Lower leg skin (tissue), 2 donors: ENCODE results near the genes P2RY10, CYLC1 and NXF2B.

GRCh38 chrX:78104532-78105490 lies 763 bp downstream of the PGK1 start:
- PRO-cap, result bidirectional peak, plus-strand start at chrX:78105060, minus-strand start at chrX:78105028
- RAMPAGE, long total RNA, 2 experiments, result no peak in any of the 2 experiments

DNA sequence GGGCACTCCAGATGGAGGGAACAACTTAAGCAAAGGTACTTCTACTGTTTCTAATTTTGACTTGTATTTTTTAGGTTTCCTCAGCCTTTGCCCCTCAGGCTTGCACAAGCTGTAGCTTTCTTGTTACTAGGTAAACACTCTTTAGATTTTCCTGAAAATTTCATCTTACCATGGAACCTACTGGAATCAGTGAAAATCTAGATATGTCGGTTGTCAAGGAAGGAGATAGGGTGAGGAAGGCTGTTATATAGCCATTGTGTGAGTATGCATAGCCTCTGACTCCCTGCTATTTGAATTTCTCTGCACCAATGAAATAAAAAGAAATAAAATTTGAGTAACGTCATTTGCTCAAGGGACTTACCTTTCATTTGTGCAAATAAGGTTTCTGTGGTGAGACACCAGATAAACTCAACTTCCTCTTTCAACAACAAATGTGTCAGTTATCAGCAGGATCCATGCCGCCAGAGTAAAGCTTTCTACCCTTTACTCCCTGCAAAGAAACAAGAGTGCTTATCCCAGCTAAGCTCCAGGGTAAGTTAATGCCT lies at the start of gene P2RY10:
Gene P2RY10 (plus strand): TSS at position 427 of the 545 bp plus-strand sequence.
- PRO-cap, result unidirectional peak, plus-strand start at position 430 of the sequence
- RAMPAGE, long total RNA, 2 experiments, result no peak in any of the 2 experiments

DNA sequence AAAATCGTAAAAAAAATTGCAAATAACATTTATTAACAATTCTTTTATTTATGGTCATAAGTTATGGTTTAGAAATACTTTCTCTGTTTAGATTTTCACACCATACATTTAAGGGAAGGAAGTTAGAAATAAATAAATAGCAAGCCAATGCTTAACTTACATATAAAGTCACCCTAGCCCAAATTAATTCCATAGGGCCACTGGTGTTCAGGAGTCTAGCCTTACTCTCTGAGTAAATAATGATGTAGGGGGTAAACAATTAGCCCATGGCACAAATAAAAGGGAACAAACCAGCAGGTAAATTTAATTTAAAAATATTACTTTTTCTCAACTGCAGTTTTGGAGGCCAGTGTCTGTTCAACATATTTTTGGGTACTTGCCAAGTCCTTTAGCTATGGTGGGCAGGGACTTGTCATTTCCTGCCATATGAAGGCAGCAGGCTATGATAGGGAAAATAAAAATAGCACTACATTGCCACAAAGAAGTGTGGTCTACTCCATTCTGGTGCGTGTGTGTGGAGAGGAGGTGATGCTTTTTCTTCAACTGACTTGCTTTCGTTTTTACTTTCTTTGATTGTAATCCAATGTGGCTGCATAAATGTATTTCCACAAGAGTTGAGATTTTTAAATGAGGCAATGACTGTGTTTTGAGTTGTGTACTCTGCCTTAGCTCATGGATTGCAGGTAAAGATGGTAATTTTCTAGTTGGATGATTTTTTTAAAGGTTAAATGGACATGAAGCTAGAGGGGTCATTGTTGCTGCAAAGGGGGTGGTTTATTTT lies 17.1 kb downstream of the GPR174 start:
- PRO-cap, result no peak
- RAMPAGE, long total RNA, 2 experiments, result no peak in any of the 2 experiments

DNA sequence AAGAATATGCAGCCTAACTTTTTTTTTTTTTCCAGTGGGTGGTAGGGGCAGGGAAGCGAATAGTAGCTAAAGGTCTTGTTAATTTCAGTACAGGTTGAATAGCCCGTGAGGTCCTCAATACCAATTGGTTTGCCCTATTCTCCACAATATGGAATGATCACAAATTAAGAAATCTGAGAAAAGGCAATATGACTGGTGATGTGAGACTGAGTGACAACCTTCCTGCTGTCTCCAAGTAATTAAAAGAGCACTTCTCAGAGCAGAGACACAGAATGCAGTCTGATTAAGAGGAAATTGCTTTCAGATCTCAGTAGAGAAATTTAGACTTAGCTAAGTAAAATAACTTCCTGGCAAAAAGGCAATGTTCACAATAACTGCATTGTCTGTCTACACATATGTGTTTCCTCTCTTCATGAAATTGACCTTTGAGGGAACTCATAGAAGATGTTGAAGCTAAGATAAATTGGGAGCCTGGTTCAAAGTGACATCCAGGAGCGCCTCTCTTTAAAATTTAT lies 23.0 kb downstream of the GPR174 start:
- PRO-cap, result no peak
- RAMPAGE, long total RNA, 2 experiments, result no peak in any of the 2 experiments

DNA sequence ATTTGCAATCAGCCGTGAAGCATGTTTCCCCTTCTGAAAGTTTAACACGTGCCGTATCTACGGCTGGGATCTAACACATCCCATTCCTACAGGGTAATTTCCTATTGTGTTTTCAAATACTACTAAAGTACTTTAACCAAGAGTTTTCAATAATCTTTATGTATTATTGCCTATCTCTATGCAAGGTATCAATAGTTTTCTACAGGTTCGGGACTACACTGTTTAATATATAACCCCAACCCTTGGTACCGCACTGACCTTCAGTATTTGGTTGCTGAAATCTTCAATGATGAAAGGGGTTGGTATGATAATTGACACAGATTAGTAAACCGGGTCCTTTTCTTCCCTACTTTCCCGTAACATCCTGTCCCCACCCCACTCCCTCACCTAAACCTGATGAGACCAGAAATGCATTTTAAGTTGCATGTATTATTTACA lies 825 bp upstream of the BRWD3 start:
- PRO-cap, result no peak
- RAMPAGE, long total RNA, 2 experiments, result no peak in any of the 2 experiments

DNA sequence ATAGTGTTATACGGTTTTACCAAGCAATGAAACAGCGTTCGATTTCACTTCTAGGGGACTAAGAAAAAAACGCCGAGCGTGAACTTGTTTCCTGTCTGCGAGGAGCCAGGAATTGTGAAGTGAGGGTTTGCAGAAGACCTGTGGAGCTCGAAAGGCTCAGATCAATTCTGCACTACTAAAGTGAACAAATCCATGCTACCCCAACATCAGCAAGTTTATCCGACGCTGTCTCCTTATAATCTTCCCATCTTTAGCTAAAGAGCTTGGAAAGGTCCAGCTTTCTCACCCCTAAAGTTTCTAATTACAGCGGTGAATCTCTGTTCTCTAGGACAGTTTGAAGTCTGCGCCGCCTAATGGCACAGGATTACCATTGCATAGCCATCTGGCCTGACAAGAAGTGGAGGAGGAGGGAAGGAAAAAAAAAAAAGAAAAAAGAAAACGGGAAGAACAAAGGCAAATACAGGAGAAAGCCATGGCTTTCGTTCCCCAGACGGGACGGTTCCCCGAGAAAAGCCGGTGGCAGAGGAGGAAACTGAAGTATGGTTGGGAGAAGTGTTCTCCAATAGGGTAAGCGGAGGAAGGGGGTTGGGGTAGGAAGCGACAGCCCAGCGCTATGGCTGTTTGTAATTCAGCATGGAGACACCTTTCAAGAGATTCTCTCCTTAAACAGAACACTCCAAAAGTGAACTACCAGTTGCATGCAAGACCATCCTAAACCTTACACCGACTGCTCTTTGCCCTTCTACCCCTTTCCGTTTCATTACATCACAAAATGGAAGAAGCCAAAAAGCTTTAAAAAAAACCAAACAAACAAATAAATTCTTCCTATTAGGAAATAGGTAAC lies 80.8 kb downstream of the HMGN5 start:
- PRO-cap, result no peak
- RAMPAGE, long total RNA, 2 experiments, result no peak in any of the 2 experiments

- PRO-cap, result no peak
- RAMPAGE, long total RNA, 2 experiments, result no peak in any of the 2 experiments
These were observed 738.6 kb downstream of the SH3BGRL start for GRCh38 chrX:81940593-81940792.

DNA sequence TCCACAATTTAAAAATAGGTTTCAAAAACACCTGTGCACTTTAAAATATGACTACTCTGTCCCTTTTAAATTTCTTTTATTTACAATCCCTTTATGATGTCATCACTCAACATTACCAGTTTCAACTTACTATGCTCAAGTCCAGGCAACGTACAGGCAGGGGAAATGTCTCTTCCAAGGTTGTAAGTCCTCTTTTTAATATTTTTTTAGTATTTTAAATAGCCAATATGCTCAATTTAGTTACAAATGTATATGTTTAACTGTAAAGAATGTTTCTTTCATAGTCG lies at the start of gene CYLC1:
Gene CYLC1 (plus strand): TSS at position 129 of the 287 bp plus-strand sequence.
- PRO-cap, result no peak
- RAMPAGE, long total RNA, 2 experiments, result no peak in any of the 2 experiments

GRCh38 chrX:85375255-85376092 lies 4.0 kb downstream of the POF1B start:
- PRO-cap, result no peak
- RAMPAGE, long total RNA, 2 experiments, result no peak in any of the 2 experiments

DNA sequence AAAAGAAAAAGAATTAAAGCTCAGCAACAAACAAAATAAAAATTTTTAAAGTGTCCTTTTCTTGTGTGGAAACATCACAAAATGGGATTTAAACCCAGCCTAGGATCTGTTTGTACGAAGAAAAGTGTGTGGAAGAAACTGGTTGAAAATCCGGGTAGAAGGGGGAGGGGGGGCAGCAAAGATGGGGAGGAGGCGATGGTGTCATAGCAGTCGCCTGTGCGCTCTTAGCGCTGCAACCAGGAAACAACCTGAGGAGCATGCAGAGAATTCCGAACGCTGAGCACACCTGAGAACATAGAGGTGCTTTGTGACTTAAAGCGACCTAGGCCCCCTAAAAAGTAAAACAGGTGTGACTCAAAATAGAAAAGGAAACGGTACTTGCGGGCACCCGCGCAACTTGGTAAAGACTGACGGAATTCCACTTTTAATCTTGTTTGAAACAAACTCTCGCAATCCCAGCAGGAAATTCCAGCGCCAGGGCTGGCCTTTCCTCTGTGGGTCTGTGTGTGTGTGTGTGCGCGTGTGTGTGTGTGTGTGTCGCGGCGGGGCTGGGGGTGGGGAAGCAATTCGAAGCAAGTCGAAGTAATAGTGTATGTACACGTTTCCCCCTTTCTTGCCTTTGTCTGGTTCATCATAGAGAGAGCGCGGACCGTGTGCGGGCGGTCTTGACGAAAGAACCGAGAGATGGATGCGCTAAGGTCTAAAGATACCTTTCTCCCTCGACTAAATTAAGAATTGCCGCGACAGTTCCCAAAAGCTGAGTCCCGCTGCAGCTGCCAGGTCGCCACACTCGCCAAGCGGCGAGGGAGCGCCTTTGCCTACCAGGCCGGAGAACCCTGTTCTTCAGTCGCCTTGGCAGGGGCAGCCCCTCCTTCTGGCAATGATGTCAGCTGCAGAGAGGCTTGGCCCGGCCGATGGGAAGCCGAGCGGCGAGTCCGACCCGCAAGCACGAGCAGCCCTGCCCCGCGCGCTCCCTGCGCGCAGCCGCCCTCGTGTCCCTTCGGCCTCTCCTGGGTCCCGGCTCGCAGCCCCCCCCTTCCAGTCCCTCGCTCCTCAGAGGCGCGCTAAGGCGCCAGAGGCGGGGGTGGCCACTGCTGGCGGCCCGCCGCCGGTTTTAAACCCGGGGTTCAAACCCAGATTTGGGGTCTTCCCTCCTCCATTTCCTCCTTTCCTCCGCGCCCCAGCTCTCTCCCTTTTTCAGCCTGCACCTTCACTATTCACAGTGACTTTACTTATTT lies 2.4 kb downstream of the PCDH11X start:
- PRO-cap, result no peak
- RAMPAGE, long total RNA, 2 experiments, result no peak in any of the 2 experiments

- PRO-cap, result no peak
- RAMPAGE, long total RNA, 2 experiments, result no peak in any of the 2 experiments
These were observed 129.8 kb downstream of the RPA4 start for GRCh38 chrX:97013411-97014056.

- PRO-cap, result no peak
- RAMPAGE, long total RNA, 2 experiments, result no peak in any of the 2 experiments
These were observed 941.0 kb downstream of the PCDH19 start for GRCh38 chrX:99469197-99469428.

GRCh38 chrX:100649509-100650279 lies 5.7 kb downstream of the SRPX2 start:
- PRO-cap, result bidirectional peak, plus-strand start at chrX:100649674, minus-strand start at chrX:100649578
- RAMPAGE, long total RNA, 2 experiments, result no peak in any of the 2 experiments

DNA sequence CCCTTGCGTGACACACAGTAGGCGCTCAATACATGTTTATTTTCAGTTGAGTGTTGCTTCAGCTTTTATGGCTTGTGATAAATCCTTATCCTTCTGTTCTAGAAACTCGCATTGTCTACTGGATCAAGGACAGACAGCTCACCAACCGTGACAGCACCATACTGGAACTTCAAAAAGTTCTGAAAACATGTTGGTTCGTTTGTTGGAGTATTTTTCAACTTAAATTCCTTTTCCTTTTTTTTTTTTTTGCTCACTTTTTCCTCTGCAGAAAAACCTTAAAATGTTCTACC lies 10.7 kb downstream of the HNRNPH2 start:
- PRO-cap, result no peak
- RAMPAGE, long total RNA, 2 experiments, result no peak in any of the 2 experiments

DNA sequence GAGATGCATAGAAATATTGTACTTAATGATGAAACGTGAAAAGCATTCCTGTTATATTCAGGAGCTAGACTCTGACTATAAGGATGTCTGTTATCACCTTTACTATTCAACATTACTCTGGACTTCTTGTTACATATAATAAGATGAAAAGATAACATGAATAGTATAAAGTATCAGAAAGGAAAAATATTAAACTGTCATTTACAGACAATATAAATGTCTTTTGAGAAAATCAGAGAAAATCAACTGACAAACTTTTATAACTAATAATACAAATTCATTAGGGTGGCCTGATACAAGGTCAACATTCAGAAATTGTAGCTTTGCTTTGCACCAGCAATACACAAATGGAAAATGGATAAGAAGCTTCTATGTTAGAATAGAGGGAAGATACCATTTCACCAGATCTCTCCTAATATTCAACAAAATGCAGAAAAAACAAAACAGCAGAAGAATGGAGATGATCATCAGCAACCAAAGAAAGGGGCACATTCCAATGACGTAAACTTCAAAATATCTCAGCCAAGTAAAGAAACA lies 7.2 kb upstream of the ARMCX4 start:
- PRO-cap, result no peak
- RAMPAGE, long total RNA, 2 experiments, result no peak in any of the 2 experiments

DNA sequence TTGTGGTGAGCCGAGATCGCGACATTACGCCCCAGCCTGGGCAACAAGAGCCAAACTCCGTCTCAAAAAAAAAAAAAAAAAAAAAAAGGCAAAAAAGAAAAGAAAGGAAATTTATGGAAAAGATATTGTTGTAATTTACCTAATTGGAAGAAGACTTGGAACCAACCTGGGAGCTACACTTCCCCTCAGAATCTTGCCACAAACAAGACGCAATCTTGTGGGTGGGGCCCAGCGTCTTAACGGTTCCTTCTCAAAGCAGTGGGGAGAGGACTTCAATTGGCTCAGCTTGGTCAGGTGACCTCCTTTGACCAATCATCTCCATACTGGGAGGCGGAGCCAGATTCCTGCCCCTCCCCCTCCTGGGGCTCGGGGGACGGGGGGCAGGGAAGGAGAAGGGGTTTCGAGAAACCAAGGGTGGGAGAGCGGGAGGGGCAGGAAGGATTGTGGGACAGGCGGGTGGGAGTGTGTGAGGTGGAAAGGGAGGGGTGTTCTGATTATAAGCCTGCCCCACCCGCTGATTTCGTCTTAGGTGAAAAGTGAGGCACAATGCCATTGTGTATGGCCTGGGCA lies at the start of gene NXF2B:
Gene NXF2B (minus strand): TSS at position 278 of the 570 bp plus-strand sequence.
- PRO-cap, result no peak
- RAMPAGE, long total RNA, 2 experiments, result no peak in any of the 2 experiments

DNA sequence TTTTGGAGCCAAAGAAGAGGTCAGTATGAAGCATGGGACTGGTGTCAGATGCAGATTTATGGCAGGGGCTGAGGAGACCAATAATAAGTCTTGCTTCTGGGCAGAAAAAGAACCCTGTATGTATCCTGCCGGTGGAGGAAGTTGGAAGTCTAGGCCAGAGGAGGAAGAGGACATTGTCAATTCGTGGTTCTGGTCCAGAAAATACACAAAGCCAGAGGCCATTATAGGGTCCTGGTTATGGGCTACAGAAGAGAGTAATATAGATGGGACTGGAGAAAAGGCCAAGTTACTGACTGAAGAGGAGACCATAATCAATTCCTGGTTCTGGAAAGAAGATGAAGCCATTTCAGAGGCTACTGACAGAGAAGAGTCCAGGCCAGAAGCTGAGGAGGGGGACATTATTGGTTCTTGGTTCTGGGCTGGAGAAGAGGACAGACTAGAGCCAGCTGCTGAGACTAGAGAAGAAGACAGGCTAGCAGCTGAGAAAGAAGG lies 4.6 kb downstream of the GPRASP1 start:
- PRO-cap, result no peak
- RAMPAGE, long total RNA, 2 experiments, result no peak in any of the 2 experiments

- PRO-cap, result no peak
- RAMPAGE, long total RNA, 2 experiments, result no peak in any of the 2 experiments
These were observed 94.7 kb downstream of the GPRASP3 start for GRCh38 chrX:102815087-102815846.

DNA sequence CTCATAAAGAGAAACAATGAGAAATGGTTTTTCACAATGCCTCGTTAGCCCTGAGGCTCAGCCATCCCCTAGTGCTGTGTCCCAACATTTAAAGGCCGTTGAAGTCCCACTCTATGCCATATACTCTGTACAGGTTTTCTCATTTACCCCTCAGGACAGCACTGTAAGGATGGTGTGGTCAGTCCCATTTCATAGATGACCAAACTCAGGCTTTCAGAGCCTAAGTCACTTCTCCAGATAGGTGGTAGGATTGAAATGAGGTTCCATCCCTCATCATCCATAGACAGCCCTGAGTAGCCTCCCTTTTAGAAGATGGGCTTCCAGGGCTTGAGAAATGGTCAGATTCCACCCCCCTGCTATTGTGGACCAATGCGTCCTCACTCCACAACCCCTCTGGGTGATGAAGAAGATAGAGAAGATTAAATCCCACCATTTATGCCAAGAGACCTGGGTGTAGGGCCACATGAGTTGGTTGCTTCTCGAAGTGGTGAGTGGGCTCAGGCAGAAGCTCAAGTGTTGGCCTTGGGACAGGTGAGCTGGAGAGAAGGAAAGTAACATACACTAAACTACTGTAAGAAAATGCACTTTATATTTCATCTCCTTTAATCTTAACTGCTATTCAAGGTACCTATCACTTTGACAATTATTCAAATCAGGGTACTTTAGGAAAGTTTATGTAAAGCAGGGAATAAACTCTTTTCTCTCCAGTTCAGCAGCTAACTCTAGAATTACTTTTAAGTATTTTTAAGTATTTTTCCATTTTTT lies 30.8 kb upstream of the RAB40AL start:
- PRO-cap, result no peak
- RAMPAGE, long total RNA, 2 experiments, result no peak in any of the 2 experiments

DNA sequence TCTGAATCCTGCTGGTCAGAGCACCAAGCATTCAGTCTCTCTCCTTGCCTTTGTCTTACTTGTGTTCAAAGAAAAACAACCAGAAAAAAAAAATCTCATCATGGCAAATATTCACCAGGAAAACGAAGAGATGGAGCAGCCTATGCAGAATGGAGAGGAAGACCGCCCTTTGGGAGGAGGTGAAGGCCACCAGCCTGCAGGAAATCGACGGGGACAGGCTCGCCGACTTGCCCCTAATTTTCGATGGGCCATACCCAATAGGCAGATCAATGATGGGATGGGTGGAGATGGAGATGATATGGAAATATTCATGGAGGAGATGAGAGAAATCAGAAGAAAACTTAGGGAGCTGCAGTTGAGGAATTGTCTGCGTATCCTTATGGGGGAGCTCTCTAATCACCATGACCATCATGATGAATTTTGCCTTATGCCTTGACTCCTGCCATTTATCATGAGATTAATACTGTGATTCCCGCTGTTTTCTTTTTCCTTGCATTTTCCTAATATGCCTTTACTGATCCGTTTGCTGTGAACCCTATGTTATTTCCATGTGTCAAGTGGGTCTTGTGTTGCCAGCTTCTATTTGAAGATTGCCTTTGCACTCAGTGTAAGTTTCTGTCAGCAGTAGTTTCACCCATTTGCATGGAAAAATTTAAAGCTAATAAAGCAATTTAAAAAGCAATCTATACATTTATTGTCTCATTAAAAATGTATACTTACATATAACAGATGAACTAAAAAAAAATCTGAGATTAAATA lies 1.2 kb downstream of the BEX3 start:
- PRO-cap, result no peak
- RAMPAGE, long total RNA, 2 experiments, result no peak in any of the 2 experiments